Left colon (tissue), 1 donor: ENCODE results near the genes RAF1 and NUP210.

DNA sequence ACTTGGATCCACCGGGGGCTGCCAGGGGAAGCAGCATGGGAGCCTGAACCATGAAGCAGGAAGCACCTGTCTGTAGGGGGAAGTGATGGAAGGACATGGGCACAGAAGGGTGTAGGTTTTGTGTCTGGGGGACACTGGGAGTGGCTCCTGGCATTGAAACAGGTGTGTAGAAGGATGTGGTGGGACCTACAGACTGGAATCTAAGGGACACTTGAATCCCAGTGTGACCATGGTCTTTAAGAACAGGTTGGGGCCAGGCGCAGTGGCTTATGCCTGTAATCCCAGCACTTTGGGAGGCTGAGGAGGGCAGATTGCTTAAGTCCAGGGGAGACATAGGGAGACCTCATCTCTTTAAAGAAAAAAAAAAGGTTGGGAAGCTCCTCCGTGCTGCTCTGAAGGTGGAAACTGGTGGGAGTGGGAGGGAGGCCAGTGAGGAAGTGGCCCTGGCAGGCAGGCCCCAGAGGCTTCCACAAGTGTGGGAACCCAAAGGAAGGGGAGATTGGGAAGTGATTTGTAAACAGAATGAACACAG lies 22.7 kb downstream of the MKRN2 start:
- PRO-cap: no peak

GRCh38 chr3:12583715-12584882 lies 27.2 kb downstream of the MKRN2 start:
- PRO-cap: no peak

DNA sequence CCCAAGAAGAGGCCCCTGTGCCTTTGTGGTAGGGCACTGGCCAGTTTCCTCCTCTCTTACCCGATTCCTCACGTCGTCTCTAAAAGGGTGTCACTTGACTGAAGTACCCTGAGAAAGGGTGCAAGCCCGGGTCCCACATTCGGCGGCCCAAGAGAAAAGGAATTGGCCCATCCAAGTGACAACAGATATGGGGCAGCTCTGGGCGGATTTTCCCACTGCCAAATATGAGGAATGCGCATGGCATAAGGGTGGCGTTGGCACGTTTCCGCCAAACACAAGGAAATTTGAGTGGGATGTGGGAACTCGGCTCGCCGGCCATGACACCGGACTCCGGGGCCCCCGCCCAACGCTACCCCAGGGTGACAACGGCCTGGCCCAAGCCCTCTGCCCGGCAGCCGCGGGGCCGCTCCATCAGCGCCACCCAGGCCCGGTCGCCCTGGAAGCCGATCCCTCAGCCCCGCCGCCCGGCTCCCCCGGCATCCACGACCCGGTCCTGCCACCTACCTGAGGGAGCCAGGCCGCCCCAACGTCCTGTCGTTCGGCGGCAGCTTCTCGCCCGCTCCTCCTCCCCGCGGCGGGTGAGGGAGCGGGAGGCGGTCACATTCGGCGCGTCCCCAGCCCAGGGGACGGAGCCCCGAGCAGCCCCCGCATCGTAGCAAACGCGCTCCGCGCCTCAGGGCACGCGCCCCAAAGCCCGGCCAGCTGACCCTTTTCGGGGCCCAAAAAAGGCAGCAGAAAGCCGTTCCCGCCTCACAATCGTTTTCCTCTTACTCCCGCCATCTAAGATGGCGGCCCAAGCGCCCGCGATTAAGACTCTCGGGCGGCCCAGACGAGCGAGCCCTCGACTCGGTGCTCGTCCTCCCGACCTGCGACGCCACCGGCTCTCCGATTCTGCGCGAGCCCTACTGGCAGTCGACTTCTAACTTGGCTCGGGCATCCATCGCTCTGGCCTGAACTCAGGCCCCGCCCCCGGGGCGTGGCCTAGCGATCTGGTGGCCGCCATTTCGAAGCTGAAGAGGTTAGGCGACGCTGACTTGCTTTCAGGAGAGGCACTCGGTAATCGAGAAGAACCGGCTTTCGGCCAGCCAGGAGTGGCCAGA lies at the start of gene RAF1:
TSS of gene RAF1 (minus strand) at position 809 of the 1,100 bp plus-strand sequence.
- PRO-cap: bidirectional peak, plus-strand start at position 566 of the sequence, minus-strand start at position 554 of the sequence; bidirectional peak, plus-strand start at position 1,003 of the sequence, minus-strand start at position 809 of the sequence

DNA sequence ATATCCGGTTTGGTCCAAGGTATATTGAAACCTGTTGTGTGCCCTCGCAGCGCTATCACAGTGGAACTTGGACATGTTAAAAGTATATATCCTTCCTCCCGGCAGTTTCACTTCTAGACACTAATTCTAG lies 609 bp upstream of the RAF1 start:
- PRO-cap: unidirectional peak, minus-strand start at position 59 of the sequence

GRCh38 chr3:12867962-12868380 lies 26.6 kb upstream of the RPL32 start:
- PRO-cap: no peak

DNA sequence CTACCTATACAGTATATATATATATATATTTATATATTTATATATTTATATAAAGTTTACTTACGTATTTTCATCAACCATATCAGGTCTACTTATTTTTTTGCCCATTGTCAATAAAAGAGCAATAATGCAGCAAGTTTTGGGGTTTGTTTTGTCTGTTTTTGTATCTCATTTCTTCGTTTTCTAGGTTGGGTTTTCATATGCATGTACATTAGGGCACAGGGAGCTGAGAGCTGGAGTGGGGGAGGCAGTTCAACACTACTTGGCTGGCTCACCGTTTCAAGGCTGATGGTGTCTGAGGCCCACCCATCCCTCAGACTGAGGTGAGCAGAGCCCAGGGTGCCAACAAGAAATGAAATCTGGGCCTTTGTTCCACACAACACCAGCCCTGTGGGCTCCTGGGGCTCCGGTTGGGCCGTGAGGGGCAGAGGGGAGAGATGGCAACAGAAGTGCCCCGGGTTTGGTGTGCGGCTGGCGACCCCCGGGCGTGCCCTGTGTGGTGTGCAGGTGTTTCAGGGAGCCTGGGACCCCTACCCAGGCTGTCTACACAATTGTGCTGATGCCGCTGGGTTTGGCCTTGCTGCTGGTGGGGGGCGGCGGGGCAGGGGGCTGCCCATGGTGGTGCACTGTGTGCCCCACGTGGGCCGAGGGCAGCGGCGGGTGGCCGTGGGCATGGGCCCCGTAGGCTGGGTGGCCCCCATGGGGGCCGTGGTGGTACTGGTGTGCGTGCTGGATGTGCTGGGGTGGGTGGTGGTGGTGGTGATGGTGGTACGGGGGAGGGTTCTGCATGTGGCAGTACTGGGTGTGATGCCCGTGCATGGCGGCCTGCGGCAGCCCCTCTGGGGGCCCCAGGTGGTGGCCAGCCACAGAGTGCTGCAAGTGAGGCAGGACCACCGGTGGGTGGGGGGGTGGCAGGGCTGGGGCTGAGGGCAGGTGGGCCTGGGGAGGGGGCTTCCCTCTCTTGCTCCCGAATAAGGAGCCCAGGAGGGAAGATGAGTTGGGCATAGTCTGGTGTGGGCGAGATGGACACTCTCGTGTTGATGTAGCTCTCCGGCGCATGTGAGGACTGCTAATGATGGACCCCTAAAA lies 59.4 kb upstream of the RPL32 start:
- PRO-cap: no peak

GRCh38 chr3:12906528-12906961 lies 65.2 kb upstream of the RPL32 start:
- PRO-cap: no peak

GRCh38 chr3:12913311-12913973 lies 72.1 kb upstream of the RPL32 start:
- PRO-cap: no peak

DNA sequence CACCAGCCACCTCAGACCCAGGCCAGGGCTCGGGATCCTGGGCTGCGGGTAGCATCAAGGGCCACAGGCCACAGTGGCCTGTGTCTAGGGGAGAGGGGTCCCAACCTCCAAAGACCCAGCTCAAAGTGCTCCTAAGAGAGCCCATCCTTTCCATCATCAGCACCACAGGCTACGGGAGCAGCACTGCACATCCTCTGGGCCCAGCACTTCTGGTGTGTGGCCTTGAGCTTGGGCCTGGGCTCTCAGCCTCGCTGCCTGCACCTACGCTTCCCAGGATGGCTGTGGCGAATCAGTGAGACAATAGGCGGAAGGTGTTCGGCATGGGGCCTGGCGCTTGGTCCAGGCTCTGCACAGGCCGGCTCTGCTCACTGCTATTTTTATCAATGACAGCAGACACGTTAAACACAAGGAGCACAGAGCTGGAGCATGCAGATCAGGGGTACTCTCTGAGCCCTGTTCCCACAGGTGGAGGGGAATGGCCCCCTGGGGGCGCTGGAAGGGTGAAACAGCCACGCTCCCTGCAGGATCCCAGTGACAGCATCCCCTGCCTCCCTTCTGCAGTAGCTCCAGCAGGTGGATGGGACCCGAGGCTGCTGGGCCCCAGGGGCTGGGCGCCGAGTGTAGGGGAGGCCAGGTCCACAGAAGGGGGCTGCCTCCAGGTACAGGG lies 89.9 kb upstream of the RPL32 start:
- PRO-cap: no peak

DNA sequence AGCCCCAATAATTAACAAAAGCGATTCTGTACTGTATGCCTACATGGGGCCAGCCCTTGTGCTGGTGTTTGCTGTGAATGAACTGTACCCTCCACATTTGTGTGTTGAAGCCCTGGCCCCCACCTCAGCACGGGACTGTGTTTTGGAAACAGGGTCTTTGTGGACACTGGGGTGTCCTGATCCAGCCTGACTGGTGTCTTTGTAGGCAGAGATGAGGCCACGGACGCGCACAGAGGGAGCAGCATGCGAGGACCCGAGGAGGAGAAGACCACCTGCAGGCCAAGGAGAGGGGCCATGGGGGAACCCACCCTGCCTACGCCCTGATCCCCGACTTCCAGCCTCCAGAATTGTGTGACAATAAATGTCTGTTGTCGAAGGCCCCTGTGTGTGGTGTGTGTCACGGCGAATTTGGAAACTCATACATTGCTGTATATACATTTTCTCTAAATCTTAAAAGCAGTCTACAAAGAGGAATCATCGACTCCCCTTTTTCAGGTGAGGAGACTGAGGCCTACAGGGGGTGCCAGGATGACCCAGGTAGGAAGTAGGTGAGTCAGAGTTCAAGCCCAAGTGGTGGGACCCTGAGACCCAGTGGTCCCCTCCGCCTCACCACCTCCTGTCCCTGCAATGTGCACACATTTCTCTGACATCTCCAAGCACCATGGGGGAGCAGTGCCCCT lies 101.4 kb upstream of the RPL32 start:
- PRO-cap: no peak

DNA sequence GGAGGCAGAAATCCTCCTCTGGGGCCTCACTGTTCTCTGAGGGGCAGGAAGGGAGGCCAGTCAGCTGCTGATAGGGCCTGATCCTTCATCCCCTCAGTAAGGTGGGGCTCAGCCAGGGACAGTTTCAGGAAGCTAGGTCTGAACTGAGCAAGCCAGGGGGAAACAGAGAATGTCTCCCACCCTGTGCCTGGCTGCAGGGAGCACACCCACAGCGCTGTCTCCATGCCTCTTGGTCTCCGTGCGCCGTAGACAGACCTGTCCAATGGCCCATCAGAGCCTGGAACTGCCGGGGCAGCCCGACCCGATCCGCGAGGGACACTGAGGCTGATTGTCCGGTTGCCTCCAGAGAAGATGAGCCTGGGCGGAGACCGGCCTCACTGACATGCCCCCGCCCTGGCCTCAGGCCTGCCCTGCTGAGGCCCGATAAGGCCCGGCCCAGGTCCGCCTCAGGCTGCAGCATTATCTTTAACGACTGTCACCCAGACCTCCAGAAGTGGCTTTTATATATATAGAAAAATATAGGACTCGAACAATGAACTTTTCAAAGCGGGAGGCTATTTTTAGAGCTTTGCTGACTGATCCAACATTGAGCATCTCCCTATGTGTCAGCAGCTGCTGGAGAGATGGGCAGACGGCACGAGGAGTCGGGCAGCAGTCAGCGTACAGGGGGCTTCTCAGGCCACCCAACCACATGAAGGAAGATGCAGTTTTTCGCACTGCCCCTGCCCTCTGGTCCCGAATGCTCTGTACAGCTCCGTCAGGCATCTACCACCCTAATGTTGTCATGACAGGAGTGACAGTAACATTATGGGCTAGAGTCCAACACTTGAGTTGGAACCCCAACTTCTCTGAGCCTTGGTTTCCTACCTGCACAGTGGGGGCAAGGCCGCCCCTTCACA lies 111.9 kb upstream of the RPL32 start:
- PRO-cap: no peak

GRCh38 chr3:12961475-12962145 lies 111.6 kb downstream of the IQSEC1 start:
- PRO-cap: no peak

- PRO-cap: no peak
Observed at GRCh38 chr3:12962152-12962764, 111.0 kb downstream of the IQSEC1 start.

- PRO-cap: no peak
Observed at GRCh38 chr3:12972148-12972378, 101.2 kb downstream of the IQSEC1 start.

GRCh38 chr3:13008976-13009705 lies 64.1 kb downstream of the IQSEC1 start:
- PRO-cap: bidirectional peak, plus-strand start at chr3:13009568, minus-strand start at chr3:13009463

DNA sequence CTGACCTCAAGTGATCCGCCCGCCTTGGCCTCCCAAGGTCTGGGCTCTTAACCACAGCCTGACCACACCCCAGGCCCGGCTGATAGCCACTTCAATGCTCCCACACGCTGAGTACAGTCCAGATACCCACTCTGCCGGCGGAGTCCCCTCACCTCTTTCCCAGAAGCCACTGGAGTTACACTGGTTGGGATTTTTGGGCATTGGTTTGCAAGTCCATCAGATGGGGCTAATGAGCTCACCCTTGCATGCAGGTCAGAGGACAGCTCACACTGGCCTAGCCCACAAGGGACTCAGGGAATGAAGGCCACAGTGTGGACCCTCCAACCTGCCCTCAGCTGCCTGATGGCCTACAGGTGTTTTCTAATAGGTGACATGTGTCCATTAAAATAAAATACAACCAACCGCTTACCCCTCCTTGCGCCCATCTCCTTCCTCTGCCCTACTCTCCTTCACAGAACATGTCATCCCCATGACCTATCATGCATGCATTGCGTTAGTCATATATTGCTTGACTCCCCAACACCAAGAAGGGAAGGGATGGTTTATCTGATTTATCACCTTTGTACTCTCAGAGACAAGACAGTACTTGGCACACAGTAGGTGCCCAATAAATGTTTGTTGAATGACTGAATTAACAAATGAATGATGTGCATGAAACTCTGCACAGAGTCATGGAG lies 59.9 kb downstream of the IQSEC1 start:
- PRO-cap: no peak

- PRO-cap: no peak
Observed at GRCh38 chr3:13413539-13414727, 6.2 kb downstream of the NUP210 start.

- PRO-cap: bidirectional peak, plus-strand start at chr3:13420382, minus-strand start at chr3:13420255
Observed at GRCh38 chr3:13420194-13420556, at the start of gene NUP210. TSS of gene NUP210 (minus strand) at chr3:13420322.

DNA sequence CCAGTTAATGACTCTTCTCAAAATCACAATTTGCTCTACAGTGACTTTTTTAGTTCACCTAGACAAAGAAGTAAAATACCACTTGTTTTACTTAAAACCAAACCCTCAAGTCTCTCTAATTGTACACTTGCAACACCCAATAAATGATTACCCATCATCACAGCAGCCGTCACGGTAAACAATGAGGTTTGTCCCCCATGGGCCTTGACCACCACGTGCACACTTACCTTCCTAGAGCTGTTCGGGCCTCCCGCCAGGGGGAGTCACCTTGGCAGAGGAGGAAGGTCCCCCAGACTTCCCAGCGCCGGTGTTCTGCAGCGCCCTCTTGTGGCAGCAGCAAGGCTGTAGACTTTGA lies 18.7 kb upstream of the HDAC11 start:
- PRO-cap: no peak

DNA sequence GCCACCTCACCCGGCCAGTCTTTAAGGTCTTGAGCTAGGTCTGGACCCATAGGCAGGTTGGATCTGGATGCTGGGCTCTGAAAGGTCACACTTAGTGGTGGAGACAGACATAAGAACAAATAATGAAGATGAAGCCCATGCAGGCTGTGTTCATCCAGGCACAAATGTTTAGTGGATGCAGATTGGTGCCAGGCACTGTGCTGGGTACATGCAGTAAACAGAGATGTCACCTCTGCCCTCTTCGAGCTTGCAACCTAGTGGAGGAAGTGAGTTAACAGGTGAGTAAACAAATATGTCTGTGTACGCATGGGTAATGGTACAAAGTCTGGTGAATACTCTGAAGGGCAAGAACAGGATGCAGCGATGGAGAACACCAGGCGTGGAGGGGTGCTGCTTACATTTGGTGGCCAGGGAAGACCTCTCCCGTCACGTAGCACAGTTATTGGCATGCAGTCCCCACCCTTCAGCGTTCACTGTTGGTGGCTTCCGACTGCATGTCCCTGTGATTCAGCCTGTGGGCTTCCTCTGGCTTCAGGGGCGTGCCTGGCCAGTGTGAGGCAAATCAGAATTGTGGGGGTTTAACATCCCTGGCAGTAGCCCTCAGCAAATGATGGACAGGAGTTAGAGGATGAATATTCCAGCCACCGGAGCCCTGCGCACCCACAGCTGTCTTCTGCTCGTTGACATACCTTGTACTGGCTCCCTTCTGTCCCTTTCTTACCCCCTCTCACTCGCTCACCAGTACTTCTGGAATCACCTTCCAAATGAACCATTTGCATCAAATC lies 9.2 kb upstream of the HDAC11 start:
- PRO-cap: no peak